SUDHL5 (cell line): ENCODE data around the genes KLHL17, PERM1, ISG15, RNF223, C1orf159 and PUSL1.

GRCh38 chr1:789843-790419 lies 103.5 kb upstream of the OR4F16 start:
- PRO-cap: no peak

DNA sequence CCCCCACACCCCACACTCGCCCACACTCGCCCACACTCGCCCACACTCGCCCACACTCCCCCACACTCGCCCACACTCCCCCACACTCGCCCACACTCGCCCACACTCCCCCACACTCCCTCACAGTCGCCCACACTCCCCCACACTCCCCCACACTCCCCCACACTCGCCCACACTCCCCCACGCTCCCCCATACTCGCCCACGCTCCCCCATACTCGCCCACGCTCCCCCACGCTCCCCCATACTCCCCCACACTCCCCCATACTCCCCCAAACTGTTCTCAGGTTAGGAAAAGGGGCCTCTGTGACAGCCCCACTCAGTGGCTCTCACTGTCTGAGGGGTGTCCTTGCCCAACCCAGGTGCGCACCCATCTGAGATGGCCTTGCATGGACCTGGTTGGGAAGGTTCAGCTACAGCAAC lies 47.6 kb upstream of the SAMD11 start:
- PRO-cap: no peak

DNA sequence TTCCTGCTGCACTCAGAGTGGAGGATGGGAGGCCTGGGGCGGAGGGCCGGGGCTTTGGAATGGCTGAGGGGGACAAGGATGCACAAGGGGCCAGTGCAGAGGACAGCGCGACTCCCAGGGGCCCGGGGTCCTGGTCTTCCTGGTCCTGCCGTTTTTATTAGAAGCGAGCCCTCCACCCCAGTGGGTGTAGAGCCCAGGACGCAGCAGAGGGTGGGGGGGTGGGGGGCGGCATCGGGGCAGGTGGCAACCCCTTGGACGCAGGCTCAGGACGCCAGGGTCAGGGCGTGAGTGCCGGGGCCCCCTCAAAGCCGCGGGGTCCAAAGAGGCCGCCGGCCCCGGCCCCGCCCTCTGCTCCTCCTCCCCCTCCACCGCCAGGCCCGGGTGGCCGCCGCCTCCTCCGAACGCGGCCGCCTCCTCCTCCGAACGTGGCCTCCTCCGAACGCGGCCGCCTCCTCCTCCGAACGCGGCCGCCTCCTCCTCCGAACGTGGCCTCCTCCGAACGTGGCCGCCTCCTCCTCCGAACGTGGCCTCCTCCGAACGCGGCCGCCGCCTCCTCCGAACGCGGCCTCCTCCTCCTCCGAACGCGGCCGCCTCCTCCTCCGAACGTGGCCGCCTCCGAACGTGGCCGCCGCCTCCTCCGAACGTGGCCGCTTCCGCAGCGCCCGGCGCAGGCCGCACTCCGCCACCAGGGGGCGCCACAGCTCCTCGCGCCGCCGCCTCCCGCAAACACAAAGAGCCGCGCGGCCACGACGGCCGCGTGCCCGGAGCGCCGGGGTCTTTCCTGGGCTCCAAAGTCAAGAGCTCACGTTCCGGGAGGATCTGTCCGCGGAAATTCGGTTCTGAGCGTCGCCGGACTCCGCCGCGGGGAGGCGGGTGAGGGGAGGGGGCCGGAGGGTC lies 19.4 kb upstream of the SAMD11 start:
- PRO-cap: no peak

DNA sequence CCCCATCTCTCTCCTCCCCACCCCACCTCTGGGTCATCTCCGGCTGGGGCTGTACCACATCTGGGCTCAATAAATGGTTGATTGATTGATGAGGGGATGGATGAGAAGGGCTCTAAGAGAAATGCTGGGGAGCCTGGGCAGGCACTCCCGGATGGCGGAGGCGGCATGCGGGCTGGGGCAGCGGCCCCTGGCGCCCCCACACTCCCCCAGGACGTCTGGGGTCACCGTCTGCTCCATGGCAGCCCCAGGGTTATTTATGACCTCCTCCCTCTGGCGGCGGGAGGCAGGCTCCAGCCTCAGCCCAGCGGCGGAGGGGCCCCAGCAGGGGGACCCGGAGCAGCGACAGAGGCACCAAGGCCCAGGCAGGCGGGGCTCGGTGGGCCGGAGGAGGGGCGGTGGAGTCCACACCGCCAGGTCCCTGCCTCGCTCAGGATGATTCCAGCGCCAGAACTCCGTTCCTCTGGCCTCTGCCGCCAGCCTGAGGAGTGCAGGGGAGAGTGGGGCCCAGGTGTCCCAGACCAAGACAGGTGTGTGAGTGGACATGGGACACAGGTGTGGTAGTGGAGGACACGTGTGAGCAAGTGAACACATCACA lies 2.7 kb upstream of the SAMD11 start:
- PRO-cap: no peak

- PRO-cap: no peak
Measured at GRCh38 chr1:960272-961248, at the start of gene KLHL17. Gene KLHL17, plus strand, starts transcription at chr1:960584.

DNA sequence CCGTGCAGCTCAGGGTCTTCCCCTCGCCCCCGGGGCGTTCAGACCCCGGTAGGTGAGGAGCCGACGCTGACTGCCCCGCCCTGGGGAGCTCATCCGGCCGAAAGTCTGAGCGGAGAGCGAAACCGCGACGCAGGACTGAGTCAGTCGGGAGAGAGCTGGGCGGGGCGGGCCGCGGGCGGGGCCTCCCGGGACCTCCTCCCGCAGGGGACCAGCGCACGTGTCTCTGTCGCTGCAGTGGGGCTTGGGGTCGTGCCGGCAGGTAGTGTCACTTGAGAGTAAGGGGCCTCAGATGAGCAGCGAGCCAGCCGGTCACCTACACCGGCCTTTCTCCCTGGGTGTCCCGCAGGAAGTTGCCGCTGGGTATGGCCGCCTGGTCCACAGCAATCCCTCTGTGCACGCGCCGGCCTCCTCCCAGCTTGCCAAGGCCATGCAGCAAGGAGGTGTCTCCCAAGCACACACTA lies 620 bp downstream of the PLEKHN1 start:
- PRO-cap: no peak

DNA sequence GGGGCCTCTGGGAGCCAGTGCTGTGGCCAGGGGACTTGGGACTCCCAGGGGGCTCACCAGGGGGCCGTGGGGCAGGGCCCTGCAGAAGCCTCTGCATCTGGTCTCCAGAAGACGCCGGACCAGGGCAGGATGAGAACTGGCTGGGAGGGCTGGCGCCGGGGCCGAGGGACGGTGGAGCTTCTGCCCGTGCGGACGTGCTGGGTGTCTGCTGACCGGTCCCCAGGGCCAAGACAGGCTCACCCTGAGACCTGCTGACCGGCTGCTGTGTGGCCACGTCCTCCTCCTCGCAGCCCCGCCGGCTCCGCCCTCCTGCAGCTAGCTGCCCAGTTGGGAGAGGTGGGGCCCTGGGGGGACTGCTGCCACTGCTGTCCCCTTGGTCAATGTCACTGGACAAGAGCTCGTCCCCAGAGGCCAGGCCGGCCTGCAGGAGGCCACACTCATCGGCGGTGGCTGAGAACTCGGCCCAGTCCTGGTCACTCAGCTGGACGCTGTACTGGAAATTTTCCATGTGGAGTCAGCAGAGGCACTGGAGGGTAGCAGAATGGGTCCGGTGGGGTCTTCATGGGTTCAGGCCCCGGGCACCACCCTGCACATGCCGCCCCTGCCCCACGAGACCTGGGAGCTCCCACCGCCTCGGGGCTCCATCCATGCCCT lies 1.2 kb downstream of the PERM1 start:
- PRO-cap: no peak

GRCh38 chr1:981895-982650 lies at the start of gene PERM1:
Gene PERM1, minus strand, starts transcription at chr1:982093.
- PRO-cap: no peak

- PRO-cap: unidirectional peak, plus-strand start at chr1:1012780; bidirectional peak, plus-strand start at chr1:1013542, minus-strand start at chr1:1013311
Measured at GRCh38 chr1:1012512-1013762, at the start of gene ISG15. Gene ISG15, plus strand, starts transcription at chr1:1013497.

DNA sequence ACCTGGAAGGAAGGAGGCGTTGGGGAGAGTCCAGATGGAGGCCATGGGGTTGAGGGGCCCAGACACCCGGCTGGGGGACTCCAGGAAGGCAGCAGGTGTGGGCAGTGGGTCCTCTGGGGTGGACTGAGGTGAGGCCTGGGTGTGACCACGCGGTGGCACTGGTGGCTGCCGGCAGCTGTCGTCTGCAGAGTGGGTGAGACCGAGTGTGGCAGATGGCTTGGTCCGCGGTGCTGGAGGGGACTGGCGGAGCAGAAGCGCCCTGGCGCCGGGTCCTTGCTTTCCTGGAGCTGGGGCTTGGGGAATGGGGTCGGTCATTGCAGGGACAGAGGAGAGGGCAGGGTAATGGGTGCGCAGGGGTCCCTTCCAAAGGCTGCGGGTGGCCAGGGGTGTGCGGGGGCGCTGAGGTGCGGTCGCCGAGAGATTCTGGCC lies 12.5 kb downstream of the AGRN start:
- PRO-cap: no peak

DNA sequence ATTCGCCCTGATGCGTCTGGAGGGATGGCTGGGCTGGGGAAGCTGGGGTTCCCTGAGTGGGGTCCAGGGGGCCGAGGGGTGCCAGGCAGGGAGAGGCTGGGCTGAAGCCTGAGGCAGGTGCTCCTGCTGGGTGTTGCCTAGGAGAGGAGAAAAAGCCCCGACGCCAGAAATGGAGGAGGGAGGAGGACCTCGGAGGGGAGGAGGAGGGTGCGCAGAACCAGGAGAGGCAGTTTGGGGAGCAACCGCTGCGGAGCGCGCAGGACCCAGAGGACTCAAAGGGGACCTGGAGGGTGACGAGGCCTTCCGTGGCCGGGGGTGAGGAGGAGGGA lies 15.3 kb downstream of the RNF223 start:
- PRO-cap: no peak

DNA sequence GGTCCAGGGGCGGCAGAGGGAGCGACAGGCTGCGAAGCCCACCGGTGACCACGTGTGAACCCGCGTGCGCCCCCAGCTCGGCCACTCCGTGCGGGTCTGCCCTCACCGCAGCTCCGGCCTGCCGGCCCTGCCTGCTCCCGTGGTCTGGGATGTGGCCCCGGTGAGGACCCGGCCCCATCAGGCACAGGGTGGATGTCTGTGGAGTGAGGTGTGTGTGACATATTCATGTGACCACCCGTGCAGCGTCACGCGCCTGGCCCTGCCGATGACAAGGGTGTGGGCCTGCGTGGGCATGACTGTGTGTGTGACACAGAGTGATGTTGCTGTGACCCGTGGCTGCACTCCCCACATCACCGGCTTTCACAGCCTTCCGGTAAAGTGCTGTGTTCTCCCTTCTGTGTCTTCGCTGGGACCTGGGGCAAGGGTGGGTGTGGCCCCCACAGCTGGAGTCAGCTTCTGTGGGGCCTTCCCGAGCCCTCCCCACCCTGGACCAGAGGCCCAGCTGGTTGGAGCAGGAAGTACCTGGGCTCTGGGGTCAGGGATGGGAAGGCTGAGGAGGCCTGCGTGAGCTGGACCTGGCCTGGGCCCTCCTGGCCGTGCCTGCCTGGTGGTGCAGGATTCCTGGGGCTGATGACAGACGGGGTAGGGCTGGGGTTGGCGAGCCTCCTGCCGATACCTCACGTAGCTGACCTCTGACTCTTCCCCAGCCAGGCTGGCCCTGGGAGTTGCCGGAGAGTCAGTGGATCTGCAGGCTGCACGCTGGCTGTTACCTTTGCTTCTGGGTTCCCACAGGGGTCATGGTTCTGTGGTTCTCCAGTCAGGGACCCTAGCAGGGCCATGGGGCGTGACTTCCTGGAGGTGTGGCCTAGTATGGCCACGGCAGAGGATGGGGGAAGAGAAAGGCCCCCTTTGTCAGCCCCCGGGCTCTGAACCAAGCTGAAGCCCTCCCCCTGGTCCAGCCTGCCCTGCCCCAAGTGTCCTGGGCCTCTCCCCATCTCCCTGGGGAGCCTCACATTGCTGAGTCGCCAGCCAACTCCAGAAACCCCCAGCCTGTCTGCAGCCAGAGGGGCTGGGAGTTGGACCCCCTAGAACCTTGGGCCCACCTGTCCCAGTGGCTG lies 4.0 kb downstream of the RNF223 start:
- PRO-cap: no peak

DNA sequence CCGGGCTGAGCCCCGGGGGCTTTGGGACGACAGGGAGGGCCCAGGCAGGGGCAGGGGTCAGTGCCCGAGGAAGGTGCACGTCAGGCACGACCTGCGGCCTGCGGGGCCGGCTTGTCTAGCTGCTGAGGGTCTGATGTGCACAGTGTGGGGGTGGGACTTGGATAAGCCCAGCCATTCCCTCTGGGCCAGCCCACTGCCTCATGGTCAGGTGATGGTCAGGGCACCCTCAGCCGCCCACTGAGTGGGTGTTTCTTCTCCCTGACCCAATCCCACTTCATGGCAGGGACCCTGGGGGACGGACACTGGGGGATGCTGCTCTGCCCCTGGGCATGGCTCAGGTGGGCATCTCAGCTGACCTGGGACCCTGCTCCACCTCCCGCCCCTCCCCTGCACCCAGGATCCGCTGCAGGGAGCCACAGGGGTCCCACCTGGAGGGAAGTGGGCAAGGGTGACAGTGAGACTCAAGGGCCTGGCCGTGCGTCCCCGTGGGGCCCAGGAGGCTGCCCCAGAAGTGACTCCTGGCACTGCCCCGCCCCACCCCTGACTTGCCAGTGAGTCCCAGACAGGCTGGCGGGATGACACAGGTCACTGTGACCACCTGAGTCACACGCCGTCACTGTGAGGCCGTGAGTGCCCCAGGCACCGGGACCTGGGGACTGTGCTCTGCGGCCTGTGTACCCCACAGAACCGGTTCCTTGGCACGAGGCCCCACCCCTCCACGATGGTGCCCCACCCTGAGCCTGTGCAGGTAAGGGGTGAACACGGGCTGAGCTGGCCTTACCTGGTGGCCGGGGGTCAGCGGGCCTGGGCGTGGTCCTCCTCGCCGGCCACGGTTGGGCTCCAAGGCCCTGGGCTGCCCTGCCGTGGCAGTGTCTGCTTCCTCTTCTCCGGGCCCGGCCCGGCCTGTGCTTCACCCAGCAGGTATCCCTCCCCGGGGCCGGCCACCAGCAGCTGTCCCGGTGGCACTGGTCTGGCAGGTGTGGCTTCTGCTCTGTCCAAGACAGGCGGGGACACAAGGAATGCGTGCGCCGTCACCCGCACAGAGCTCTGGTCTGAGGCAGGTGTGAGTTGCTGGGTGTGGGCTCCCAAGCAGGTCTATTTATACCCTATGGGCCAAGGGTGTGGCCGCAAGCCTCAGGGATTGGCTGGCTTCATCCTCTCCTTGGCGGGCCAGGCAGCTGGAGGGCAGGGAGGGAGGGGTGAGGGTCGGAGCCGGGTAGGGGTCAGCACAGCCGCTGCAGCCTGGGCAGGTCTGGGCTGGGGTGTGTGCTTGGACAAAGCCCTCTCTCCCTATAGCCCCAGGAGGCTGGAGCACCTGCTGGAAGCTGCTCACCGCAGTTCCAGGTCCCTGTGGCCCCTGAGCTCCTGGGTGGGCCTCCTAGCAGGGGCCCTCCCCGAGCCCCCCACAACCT lies at the start of gene RNF223:
Gene RNF223, minus strand, starts transcription at position 1,072 of the 1,412 bp plus-strand sequence.
- PRO-cap: no peak

- PRO-cap: no peak
Measured at GRCh38 chr1:1109291-1110259, 6.3 kb downstream of the C1orf159 start.

GRCh38 chr1:1115616-1116843 lies at the start of gene C1orf159:
Gene C1orf159, minus strand, starts transcription at chr1:1116089.
- PRO-cap: no peak

- PRO-cap: no peak
Measured at GRCh38 chr1:1182806-1183247, 9.1 kb downstream of the TTLL10 start.

GRCh38 chr1:1201197-1201983 lies 5.0 kb downstream of the TNFRSF18 start:
- PRO-cap: no peak

DNA sequence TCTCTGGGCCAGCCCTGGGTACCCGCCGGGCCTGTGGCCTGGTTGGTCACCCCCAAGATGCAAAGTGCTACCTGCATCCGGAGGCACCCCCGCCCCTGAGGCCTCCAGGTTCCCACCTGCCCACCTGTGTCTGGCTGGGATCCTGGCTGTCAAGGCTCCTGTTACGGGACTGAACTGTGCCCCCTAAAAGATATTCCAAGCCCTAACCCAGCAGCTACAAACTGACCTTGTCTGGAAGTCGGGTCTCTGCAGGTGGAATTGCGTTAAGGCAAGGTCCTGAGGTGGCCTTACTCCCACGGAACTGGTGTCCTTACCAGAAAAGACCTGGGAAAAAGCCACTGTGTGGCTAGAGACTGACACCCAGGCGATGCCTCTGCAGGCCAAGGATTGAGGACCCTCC lies 3.6 kb downstream of the B3GALT6 start:
- PRO-cap: no peak

DNA sequence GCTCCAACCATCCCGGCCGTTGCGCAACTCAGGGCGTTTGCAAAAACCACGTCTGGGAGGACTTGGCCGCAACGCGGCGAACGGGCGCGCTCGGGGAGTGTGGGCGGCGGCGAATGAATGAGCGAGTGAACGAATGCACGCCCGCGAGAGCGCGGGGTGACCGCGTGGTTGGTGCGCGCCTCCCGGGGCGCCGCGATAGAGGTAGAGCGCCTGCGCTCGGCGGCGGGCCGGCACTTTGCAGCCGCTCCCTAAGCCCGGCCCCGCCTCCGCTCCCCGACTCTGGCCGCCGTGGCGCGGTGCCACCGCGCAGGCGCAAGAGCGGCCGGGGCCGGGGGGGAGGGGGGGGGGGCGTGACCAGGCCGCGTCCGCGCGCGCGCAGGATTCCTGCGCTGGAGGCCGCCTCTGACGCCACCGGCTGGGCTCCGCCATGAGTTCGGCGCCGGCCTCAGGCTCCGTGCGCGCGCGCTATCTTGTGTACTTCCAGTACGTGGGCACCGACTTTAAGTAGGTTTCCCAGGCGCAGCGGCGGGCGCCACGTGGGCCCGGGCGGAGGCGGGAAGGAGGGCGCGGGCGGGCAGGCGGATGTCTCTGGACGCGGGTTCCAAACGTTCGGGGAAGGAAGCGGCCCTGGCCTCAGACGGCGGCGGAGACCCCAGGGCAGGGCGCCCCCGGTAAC lies at the start of gene PUSL1:
Gene PUSL1, plus strand, starts transcription at position 381 of the 676 bp plus-strand sequence.
- PRO-cap: bidirectional peak, plus-strand start at position 483 of the sequence, minus-strand start at position 476 of the sequence

DNA sequence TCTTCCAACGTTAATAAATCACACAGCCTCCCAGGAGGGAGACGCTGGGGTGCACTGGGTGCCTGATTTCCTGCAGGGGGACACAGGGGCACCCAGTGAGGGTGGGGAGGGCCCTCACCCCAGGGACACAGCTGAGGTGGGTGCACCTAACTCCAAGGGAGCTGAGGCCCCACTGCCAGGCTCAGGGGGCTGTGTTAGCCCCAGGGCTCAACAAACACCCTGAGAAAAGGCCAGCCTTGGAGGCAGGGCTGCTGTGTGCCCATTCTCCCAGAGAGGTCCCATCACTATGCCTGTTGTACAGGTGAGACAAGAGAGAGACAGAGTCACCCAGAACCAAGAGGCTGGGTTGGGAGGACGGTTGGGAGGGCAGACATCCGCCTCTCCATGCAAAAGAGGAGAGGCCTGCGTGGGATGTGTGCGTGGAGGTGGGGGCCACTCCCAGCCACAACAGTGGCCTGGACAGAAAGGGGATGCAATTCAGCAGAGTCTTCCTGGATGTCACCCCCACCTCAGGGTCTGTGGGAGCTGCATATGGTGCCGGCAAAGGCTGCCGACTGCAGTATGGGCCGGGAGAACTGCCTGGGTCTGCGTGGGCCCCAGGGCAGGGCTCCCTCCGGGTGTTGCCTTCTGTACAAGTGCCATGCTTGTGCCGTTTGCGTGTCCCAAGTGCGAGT lies 2.1 kb upstream of the TAS1R3 start:
- PRO-cap: no peak